Skin of body (tissue), 2 donors: ENCODE data around the gene PHACTR1.

DNA sequence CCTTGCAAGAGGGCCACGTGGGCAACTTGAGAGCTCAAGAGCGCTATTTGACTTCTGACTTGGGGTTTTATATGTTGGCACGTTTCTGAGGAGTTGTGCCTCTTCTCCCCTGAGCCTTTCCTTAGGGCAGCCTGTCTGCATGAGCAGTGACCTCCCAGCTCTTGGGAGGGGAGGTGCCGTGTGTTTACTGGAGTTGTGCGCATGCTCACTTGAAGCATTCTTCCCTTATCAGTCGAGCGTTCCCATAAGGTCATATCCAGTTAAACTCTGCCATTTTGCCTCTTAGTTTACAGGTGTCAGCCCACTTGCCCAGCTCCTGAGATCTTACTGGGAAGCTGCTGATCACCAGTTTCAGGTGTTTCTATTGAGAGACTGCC, 122.4 kb upstream of the PHACTR1 start:
- RAMPAGE, long total RNA: no peak

DNA sequence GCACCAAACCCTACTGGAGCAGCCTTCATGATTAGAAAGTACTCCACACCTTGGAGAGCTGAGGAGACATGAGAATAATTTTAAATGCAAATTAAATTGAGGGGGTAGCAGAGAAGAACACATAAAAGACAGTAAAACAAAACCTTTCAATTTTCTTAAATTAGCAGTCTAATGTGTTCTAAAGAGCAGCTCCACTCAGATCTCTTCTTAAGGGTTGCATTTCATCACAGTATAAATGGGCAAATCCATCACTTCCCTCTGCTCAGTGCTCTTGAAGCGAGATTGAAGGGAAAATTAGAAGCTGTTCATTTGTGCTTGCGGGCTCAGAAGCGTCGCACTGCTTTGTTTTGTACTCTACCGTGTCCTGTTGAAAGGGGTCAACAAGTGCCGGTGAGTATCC, at the start of gene PHACTR1:
TSS of gene PHACTR1 (plus strand) at position 261 of the 400 bp plus-strand sequence.
- RAMPAGE, long total RNA: no peak

- RAMPAGE, long total RNA: no peak
Measured at GRCh38 chr6:12956875-12958141, 240.7 kb downstream of the PHACTR1 start.

DNA sequence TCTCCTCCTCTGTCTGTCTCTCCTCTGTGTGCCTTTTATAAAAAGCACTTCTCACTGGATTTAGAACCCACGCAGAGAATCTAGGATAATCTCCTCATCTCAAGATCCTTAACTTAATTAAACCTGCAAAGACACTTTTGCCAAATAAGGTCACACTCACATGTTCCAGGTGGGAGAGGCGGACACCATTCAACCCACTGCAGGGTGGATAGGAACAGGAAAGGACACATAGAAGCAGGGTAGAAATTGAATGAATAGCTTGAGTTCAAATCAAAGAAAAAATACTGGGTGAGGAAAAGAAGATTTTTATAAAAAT, 292.5 kb downstream of the PHACTR1 start:
- RAMPAGE, long total RNA: no peak

DNA sequence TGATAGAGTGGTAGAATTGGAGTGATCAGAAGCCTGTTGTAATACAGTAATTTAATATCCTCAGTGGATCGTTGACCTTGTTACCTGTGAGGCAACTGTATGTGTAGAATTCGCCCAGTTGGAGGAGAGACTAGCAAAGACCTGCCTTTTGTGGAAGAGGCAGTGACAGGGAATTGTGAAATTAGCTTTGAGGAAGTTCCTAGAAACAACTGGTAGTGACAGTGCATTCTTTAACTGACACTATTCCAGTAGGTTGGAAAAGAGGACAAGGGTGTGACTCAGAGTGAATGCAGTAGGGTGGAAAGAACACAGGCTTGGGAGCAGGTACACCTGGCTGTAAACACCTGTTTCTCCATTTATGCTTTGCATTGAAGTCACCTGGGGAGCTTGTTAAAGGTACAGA, 295.7 kb downstream of the PHACTR1 start:
- RAMPAGE, long total RNA: no peak

DNA sequence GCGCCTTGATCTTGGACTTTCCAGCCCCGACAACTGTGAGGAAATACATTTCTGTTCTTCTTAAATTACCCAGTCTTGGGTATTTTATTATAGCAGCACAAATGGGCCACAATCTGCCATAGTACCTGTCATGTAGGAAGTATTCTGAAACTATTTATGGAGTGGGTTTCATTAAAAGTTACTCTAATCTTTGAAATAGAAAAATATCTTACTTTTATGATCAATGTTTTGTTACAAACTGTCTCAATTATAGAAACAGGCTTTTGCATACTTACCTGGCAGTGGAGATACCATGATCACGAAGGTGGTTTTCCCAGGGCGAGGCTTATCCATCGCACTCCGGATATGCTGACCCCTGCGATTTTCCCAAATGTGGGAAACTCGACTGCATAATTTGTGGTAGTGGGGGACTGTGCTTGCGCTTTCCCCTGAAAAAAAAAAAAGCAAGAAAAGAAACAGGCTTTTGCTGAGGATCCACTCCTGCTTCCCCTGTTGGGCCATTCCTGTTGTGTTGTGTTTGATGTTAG, 114.5 kb downstream of the TBC1D7 start:
- RAMPAGE, long total RNA: no peak

GRCh38 chr6:13259373-13259789, 69.0 kb downstream of the TBC1D7 start:
- RAMPAGE, long total RNA: no peak

DNA sequence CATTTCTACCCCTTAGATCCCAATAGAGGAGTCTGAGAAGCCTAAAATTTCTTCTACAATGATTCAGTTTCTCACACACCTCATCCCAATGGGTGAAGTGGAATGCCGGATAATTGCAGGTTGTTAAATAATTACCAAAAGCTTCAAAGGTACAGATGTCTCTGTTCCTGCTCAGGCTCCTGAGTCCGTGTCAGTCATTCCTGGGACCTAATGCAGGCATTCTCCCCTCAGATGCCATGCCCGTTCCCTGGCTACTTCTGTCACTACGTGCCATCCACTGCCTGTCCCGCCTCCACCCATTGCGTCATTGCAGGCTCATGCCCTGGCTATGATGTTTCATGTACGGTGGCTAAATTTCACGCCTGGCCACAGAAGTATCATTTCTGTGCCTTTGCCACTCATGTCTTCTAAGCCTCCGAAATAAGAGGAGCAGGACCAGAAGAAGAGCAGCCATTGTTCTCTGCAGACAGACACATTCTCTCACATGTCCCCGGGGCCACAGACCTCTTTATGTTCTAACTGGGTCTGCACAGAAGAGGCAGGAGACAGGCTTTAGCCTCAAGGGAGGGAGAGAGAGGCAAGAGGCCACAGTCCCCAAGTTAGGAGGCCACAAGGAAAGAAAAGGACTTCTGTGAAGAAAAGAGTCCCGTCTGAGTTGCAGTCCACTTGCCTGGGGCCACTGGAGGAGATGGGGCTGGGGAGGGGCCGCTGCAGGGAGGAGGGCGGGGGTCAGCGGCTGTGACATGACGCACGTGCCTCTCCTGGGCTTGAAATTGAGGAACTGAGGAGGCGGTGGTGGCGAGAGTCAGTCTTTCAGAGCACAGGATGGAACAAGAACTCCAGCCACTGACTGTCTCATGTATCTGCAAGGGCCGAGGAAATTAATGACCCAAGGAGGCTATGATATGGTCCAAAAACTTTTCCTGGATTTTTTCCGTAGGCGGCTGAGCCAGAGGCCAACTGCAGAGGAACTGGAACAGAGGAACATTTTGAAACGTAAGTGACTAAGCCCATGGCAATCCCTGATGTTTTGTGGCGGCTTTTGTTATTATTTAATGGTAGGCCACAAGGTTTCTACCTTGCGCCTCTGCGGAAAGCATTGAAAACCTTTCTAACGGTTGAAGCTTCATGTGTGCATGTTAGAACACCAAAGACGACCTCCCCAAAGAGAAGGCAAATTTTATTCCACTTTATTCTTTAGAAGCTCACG, 56.0 kb downstream of the TBC1D7 start:
- RAMPAGE, long total RNA: no peak

- RAMPAGE, long total RNA: no peak
Measured at GRCh38 chr6:13355831-13356586, 27.7 kb upstream of the TBC1D7 start.

GRCh38 chr6:13364149-13364690, 35.9 kb upstream of the TBC1D7 start:
- RAMPAGE, long total RNA: no peak

DNA sequence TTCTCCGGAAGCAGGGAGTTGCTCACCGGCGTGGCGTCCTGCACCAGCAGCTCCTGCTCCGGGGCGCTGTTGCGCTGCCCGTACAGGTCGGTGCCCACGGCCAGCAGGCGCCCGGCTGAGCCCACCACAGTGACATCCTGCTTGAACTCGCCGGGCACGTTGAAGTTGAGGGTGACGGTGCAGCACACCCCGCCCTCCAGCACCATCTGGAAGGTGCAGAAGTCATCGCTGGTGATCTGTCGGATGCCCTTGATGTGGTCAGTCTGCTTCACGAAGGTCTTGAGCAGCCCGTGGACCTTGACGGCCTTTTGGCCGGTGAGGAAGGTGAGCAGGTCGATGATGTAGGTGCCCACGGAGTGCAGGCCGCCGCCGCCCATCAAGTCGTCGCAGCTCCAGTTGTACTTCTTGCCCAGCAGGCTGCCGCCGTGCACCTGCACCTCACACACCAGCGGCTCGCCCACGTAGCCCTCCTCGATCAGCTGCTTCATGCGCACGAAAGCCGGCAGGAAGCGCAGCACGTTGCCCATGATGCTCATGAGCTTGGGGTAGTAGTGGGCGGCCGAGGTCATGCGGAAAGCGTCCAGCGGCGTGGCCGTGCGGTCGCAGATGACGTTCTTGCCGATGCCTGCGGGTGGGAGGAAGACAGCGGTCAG, 36.8 kb upstream of the TBC1D7 start:
- RAMPAGE, long total RNA: no peak

DNA sequence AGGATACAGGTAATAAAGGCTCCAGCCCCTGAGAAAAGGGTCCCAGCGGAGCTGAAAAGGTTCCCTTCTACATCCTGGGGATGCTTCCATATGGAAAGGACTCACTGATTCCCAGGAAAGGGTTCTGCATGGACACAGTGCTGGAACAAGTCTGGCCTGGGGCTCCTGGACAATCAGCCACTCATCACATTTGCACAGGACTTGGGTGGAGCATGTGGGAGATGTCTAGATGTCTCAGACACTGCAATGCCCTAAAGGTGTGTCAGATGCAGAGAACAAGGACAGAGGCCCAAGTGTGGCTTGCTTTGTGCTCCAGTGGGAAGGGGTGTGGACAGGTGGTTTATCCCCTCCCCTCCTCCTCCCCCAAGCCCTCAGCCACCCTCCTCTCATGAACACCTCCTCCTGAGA, 53.1 kb upstream of the TBC1D7 start:
- RAMPAGE, long total RNA: no peak

DNA sequence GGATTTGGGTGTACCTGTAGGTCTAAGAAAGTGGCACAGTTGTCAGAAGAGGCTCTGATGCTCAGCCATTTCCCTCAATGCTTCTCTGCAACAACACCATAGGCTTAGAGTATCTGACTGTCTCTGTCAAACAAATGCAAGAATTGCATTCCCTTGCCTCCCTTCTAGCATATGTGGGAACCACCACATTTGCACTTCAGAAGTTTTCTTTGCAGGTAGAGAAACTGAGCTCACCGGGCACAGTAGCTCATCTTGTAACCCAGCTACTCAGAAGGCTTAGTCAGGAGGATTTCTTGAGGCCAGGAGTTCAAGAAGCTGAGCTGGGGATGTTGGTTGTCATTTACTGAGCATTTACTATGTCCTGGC, 48.1 kb downstream of the GFOD1 start:
- RAMPAGE, long total RNA: no peak

- RAMPAGE, long total RNA: no peak
Measured at GRCh38 chr6:13461011-13462048, 26.1 kb downstream of the GFOD1 start.

GRCh38 chr6:13488169-13488592, 781 bp upstream of the GFOD1 start:
- RAMPAGE, long total RNA: no peak

- RAMPAGE, long total RNA: no peak
Measured at GRCh38 chr6:13558773-13559249, 15.6 kb upstream of the SIRT5 start.

DNA sequence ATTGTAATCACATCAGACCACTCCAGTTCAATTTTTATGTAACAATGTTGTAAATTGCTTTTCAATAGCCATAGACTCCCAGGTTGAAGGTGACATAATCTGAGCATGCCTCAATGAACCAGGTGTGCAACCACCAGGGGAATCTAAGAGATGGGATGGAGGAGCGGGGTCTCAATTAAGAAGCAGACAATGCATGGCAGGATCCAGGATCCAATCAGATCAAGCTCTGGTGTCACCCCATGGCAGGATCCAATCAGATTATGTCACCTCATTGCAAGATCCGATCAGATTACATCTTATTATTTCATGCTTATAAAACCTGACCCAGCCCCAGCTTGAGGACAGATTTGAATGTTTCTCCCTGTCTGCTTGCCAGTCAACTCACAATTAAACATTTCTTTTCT, 14.5 kb upstream of the SIRT5 start:
- RAMPAGE, long total RNA: no peak

- RAMPAGE, long total RNA: no peak
Measured at GRCh38 chr6:13578959-13579241, 4.5 kb downstream of the SIRT5 start.

- RAMPAGE, long total RNA: no peak
Measured at GRCh38 chr6:13652450-13652891, 37.3 kb downstream of the NOL7 start.

DNA sequence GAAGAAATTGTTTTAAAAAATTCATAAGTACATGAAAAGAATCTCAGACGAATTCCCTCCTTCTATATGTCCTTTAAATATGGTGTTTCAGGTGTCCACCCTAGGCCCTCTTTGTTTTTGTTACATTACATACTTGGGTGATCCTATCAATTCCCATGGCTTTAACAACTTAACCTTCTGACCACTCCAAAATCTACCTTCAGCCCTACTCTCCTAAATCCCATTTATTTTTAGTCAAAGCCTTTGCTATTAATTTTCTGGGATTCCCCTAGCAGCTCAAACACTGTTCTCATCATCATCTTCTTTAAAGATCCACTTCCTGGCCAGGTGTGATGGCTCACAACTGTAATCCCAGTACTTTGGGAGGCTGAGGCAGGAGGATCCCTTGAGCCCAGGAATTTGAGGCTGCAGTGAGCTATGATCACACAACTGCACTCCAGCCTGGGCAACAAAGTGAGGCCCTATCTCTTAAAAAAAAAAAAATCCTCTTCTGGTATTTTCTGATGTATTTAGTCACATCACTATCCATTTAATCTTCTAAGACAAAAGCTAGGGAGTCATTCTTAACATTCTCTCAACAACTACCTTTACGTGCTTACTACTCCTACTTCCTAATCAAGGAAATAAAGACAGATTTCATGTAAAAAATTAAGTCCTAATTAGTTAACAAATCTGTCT, 24.5 kb downstream of the RANBP9 start:
- RAMPAGE, long total RNA: no peak